LUHMES (cell line): ENCODE measurements around the genes RUBCNL, CYSLTR2 and MLNR.

DNA sequence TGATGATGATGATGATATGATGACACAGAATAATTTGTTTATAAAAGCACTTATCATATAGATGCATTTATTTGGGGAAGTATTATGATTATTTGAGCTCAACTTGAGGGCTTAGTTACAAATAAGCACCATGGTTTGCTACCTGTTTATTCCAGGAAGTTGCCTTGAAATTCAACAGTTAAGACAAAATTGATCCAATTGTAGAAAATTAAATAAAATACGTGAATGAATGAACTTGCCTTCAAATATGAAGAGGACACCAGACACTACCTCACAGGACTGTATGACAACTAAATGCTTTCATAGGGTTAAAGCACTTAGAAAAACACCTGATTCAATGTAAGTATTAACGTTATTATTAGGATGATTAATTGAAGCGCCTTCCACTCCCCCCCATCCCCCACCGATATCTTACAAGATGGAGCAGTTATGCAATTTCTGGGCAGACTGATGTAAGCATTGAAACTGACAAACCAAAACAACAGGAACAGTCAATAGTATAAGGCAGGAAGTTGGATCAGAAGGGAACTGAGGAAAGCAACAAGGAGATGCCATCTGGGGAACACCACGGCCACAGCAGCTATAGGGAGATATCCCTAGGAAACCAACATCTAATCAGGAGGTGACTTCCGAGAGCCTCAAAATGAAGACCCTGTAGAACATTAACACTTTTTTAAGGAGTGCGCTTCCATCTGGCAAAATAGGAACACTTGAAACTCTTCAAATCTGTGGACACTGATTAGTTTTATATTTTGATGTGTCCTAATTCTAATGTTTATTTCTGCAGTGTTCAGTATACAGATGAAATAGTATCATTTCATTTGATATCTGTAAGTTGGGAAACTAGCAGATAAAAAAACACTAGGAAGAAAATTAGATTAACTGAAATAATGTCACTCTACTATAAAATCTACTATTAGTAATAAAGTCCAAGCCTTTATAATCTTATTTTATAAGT lies 3.8 kb downstream of the LCP1 start:
- PRO-cap: no peak

DNA sequence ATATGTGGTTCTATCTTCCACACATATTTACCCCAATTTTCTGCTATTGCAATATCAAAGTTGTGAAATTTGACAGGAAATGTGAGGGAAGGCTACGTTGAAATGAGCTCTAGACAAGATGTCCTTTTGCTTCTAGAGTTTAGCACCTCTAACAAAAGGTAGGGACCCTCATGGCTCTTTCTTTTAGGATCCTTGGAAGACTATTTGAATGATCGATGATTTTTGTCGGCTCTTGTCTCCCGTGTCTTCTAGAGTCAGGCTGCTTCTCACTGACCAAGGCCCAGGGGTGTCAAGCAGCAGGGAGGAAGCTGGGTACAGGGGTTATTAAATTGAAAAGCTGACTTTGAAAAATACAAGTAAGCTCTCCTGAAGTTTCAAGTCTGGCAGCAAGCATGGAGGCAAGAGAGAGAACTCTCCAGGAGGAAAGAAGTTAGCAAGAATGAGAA lies 73.5 kb downstream of the RUBCNL start:
- PRO-cap: no peak

GRCh38 chr13:46386972-46387939 lies at the start of gene RUBCNL:
RUBCNL (minus strand) TSS chr13:46387252.
- PRO-cap: no peak

- PRO-cap: no peak
These were observed 6.2 kb downstream of the LRCH1 start for GRCh38 chr13:46558953-46559860.

GRCh38 chr13:48096582-48097104 lies 1.7 kb upstream of the MED4 start:
- PRO-cap: no peak

DNA sequence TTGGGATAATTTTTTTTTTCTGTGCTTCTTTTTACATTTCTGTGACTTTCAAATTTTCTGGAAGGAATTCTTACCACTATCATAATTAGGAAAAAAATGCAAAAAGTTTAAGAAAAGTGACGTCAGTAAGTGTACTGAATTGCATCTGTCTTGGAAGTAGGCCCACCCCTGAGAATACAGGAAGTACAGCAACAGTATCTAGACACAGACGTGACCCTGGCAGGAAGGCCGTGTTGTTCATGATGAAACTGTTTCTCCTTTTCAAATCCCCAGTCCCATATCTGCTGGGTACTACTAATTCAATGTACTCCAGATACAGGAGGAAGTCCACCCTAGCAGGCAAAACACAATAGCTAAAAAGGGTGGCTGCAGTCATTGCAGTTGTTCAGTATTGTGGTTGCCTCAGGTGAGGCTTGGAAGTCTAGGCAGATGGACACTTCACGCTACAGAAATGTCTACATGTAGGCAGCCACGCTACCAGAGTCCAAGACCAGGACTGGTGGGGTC lies 49.5 kb upstream of the MED4 start:
- PRO-cap: no peak

GRCh38 chr13:48155737-48156214 lies 60.9 kb upstream of the MED4 start:
- PRO-cap: no peak

GRCh38 chr13:48235552-48236372 lies 2.8 kb downstream of the ITM2B start:
- PRO-cap: unidirectional peak, minus-strand start at chr13:48235695

DNA sequence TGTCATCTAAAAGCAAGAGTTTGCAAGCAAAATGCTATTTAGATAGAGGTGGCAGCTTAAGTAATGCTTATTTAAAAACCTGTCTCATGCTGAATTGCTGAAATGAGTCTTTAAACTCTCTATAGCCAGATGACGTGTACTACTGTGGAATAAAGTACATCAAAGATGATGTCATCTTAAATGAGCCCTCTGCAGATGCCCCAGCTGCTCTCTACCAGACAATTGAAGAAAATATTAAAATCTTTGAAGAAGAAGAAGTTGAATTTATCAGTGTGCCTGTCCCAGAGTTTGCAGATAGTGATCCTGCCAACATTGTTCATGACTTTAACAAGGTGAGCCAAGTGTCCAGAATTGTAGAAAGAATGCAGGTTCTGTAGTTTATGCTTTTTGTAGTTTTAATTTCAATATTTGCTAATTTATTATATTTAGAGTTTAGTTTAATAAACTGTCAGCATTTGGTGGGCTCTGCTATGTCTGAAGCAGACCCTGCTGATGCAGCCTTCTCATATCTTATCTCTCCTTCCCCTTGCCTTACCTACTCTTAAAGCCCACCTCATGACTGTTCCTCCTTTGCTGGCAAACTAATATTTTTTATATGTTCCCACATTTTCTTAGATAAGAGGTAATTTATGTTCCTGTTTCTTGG lies 23.2 kb downstream of the ITM2B start:
- PRO-cap: no peak

GRCh38 chr13:48262203-48262901 lies 29.3 kb downstream of the ITM2B start:
- PRO-cap: no peak

- PRO-cap: no peak
These were observed 7.7 kb downstream of the LPAR6 start for GRCh38 chr13:48405271-48405628.

DNA sequence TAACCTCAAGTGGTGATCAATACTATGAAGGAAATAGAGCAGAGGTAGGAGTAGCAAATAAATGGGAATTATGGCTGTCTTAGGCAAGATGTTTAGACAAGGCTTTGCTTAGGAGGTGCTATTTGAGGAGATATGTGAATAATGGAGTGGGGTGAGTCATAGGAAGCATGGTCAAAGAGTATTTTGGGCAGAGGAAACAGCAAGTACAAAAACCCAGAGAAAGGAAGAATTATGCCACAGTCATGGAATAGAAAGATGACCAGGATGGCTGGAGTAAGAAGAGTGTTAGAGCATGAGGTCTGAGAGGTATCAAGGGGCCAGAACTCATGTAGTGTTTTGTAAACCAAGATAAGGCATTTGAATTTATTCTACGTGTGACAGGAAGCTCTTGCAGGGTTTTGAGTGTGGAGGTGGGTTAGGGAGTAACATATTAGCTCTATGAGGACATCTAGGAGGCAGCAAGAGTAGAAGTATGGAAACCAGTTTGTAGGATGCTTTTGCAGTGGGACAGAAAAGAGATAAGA lies 33.7 kb upstream of the LPAR6 start:
- PRO-cap: no peak

DNA sequence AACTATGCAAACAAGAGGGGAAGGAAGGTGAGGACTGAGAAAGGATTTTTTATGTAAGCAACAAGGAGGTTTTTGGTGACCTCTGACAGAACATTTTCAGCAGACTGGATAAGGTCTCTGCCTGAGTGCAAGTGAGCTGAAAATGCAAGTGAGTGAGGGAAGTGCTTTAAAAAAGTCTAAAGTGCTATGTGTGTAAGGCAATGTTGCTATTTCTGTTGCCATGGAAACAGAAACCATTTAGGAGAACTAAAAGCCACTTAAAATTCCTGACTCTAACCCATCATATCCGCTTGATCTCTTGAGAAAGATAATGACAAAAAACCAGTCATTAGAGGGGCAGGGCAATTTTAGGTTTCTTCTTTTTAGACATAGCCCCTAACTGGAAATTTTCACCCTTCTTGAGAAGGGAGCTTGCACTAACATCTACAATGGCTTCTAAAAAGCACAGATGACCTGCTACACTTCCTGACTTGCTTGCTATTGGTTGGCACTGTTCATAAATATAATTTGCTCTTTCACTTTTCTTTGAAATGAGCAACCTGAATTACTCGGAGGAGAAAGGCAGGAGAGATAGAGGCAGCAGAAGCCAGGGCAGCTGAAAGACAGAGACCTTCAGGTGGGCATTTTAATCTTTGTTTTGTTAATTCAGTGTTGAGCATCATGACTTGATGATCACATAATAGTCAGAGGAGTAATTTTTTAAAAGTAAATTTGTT lies at the start of gene CYSLTR2:
Gene CYSLTR2, plus strand, starts transcription at position 528 of the 716 bp plus-strand sequence.
- PRO-cap: no peak

- PRO-cap: no peak
These were observed 109.7 kb upstream of the MLNR start for GRCh38 chr13:49110446-49110919.

GRCh38 chr13:49114489-49115229 lies 105.5 kb upstream of the MLNR start:
- PRO-cap: no peak

DNA sequence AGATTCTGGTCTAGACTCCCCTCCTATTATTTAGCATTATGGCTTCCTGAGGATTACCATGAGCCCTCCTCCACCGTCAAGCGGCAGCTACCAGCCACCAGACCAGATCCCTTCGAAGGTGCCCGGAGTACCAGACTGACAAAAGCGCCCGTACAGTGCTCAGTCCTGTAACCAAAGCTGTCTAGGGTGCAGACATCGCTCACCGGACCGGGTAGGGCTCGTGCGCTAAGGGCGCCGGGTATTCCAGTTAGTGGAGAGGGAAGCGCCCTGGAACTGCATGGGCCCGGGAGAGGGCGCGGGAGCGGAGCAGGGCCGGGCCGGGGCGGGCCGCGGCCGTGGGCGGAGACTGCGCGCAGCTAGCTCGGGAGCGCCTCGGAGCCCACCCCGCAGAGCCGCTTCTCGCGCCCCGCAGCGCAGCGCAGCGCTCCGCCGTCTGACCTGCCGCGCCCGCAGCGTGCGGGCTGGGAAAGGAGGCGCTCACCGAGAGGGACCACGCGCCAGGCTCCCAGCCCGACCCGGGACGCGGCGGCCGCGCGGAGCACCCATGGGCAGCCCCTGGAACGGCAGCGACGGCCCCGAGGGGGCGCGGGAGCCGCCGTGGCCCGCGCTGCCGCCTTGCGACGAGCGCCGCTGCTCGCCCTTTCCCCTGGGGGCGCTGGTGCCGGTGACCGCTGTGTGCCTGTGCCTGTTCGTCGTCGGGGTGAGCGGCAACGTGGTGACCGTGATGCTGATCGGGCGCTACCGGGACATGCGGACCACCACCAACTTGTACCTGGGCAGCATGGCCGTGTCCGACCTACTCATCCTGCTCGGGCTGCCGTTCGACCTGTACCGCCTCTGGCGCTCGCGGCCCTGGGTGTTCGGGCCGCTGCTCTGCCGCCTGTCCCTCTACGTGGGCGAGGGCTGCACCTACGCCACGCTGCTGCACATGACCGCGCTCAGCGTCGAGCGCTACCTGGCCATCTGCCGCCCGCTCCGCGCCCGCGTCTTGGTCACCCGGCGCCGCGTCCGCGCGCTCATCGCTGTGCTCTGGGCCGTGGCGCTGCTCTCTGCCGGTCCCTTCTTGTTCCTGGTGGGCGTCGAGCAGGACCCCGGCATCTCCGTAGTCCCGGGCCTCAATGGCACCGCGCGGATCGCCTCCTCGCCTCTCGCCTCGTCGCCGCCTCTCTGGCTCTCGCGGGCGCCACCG lies at the start of gene MLNR:
Gene MLNR, plus strand, starts transcription at position 545 of the 1,189 bp plus-strand sequence.
- PRO-cap: no peak

DNA sequence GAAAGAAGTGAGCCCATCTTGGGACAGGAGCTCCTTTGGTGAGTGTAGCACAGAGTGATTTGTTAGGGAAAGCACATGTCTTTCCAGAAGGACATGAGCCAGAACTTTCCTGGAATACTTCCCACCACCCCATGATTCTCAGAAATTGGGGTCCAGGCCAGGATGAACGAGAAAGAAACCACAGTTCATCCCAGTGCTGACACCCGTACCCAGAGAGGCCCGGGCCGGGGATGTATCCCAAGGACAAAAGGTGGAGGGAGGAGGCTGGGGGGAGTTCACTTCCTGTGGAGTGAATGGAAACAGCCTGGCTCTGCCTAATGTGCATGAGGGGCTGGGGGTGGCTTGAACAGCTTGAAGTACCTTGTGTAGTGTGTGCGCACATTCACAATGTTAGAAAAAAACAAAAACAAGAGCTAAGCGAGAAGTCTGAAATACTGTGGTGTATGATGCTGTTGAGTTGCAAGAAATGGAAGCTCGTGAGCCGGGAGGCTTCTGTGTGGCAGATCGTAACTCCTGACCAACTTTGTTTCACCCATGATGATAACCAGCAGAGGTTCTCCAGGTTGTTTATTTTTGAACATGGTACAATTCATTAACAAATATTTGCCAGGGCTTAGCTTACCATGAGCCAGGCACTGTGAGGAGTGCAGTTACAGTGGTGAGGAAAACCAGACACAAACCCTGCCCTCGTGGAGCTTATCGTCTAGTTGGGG lies 47.6 kb downstream of the CDADC1 start:
- PRO-cap: no peak

DNA sequence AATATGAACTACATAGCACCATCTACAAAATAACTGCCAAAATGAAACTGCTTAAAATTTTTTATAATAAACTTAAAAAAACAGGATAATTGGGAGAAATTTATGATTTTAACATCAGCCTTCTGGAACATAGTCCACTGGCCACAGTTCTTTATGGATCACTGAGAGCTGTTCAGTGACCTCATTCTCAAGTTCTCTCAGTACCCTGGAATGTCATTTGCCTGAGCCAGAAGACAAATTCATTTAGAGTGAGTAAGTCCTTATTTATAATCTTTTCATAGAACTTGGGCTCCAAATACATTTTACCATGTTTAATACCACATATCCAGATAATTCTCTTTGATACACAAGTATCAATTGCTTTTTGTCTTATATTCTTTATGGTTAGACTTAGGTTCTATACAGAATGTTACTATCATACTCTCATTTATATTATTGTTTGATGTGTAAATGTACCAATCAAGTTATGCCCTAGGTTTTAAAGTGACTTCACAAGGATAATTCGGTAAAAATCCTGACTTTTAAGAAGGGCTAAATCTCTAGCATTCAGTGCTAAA lies 87.6 kb downstream of the CAB39L start:
- PRO-cap: no peak

- PRO-cap: no peak
These were observed 665 bp downstream of the CAB39L start for GRCh38 chr13:49443129-49443669.

DNA sequence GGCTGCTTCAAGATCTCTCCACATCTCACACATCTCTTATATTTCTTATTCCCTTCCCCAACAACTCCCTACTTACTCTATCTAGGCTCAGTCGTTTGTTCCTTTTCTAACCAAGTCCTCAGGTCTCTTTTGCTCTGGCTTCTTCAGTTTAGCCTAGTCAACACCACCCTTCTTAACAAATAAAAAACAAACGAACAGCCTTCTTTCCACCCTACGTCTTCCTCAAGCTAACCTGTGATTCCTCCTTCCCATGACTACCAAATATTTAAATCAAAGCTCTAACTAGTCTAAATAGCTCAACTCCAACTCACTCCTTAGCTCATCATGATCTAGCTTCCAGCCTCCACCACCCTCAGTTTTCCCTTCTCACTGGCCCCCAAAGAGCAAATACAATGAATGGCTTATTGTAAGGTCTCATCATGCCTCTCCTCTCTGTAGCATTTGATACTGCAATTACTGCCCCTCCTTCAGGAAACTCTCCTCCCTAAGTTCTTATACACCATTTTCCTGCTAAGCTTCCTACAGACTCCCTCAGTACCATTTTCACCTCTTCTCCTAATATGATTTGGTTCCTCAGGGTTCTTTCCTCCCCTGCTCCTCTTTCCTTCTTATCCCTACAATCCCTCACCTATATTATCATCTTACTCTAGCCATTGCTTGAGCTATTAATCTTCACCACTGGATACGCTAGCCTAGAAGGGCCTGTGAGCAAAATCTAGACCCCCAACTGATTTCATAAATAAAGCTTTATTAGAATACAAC lies 12.8 kb downstream of the KPNA3 start:
- PRO-cap: no peak